ENCODE results near the genes ING3, ASB15 and TMEM229A.

DNA sequence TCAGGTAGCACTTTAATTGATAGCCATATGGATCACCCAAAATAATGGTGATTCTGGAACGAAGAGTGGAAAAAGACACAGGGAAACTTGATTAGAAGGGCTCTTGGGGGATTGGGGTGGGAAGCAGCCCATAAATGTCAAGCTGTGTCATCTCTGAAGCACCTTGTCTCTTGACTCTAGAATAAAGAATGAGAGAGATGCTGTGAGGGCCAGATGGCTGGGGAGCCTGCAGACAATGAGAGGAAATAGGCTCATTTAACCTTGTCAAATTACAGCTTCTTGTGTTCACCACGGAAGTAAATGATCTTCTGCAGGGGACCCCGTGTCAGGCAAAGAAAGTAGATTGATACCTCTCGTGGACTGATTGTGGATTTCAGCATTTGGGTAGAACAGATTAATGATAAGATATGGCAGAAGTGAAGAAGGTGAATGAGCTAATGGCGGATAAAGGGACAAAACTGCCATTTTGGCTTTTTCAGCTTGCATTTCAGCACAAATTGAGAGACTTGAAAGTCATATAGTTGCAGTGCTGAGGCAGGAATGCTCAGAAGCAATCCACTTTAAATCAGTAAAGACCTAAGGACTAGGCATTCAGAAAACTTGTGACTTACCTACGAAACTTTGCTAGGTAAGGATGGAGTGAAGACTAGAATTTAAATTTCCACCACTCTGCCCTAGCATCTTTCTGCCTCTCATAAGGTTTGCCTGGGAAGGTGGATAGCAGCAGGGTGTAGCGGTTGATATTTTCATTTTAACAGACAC, 159.5 kb downstream of the ST7 start:
- RRBS, result no CpG with 5 or more reads among the region's 7 CpGs

GRCh38 chr7:117478889-117479260, 950 bp upstream of the CFTR start:
- RRBS, result no CpG with 5 or more reads among the region's 11 CpGs

DNA sequence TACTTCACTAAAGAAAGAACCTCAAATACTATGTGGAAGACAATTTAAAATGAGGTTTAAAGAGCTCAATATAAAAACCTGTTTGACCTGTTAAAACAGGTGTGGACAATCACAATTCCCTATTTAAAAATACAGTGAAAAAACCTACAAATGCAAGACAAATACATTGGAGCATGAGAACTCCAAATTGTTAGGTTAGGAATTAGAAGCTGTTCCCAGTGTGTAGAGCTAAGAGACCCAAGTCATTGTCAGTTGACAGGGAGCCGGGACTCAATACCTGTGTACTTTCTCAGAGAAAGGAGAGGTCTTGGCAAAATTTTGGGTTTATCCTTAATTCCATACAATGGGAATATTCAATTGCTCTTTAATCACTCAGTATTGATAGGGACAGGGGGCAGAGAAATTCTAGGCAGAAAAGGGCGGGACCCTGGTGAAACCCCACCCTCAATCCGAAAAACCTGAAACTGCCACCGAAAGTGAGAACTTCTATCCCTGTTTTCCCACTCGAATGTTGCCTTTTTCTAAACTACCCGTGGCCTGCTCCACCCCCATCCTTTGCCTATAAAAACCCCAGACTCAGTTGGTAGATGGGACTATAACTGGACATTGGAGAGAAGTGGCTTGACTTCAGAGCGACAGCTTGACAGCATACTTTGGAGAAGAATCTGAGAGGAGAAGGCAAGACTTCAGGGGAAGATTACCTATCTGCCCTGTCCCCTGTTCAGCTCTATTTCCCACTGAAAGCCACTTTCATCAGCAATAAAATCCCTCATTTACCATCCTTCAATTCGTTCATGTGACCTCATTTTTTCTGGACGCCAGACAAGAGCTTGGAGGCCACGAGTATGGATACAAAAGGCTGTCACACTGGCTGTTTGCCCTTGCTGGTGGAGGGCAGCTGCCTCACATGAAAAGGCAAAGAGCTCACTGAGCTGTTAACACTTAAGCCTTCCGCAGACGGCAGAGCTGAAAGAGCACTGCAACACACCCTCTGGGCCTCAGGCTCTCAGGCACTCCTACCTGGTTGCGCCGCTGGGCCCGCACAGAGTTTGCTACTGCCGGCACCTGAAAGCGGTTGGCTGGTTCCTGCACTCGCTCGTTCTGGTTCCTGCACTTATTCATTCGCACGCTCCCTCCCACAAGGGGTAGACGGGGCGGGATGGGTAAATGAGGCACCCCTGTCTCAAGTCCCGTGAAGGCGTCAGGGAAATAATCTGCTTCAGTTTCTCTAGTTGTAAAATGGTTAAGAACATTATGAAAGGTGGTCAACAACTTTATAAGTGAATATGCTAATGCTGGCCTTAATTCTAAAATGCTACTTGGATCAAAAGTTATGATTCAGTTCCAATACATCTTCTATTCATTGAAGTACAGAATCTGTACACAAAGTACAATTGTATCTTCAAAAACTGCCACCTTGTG, 193.3 kb downstream of the CFTR start:
- RRBS, result no CpG with 5 or more reads among the region's 25 CpGs

DNA sequence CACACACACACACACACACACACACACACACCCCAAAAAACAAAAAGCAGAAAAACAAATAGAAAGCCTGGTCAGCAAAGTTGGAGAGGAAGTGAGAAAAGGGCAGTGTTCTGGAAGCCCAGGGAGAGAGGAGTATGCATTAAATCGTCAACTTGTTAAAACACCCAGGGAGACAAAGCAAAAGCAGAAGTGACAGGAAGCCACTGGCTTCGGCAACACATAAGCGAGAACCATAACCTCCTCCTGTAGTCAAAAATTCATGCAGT, 99.6 kb downstream of the CTTNBP2 start:
- RRBS, result no CpG with 5 or more reads among the region's 3 CpGs

DNA sequence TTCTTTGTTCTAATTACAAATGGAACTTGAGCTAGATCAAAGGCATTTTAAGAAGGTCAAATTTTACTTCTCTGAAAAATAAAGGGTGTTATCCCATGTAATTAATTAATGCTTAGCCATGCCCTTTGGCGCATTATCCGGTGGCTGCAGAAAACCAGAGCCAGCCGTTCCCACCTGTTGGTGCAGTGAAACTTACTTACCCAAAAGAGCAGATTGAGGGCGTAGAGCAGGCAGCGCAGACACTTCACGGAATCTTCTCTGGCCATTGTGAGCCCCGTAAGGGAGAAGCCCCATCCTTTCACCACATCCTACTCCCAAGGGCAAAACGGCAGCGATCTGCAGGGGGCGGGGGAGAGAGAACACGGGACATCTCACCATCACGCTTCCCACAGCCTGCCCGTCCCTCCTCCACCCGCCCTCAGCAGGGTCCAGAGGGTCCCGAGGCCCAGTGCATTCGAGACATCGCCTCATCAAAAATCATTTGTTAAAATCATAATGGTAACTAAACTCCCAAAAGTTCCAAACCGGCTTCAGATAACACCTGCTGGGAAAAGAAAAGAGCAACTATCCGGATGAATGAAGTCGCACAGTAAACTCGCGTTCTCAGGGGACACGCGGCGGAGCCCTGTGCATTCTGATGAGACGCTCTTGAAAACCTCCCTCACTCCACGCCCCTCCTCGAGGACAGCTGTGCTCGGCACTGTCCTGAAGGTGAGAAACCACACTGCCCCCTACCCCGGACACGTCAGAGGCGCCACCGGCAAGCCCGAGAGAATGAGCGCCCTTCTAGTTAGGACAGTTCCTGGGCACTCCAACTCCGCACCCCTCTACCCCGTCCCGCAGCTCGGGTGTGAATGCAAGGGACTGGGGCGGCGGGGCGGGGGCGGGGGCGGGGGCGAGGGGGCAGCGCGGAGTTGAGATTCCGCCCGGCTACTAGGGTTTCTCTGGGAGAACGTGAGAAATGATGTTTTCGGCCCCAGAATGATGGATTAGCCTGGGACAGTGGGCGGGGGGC, 1.1 kb downstream of the TSPAN12 start:
- RRBS, result 12% methylated on average over 3 of the region's 52 CpGs

GRCh38 chr7:120950120-120951526, at the start of gene ING3:
TSS of gene ING3 (plus strand) at chr7:120950777.
- RRBS, result under 1% methylated on average over 14 of the region's 85 CpGs

DNA sequence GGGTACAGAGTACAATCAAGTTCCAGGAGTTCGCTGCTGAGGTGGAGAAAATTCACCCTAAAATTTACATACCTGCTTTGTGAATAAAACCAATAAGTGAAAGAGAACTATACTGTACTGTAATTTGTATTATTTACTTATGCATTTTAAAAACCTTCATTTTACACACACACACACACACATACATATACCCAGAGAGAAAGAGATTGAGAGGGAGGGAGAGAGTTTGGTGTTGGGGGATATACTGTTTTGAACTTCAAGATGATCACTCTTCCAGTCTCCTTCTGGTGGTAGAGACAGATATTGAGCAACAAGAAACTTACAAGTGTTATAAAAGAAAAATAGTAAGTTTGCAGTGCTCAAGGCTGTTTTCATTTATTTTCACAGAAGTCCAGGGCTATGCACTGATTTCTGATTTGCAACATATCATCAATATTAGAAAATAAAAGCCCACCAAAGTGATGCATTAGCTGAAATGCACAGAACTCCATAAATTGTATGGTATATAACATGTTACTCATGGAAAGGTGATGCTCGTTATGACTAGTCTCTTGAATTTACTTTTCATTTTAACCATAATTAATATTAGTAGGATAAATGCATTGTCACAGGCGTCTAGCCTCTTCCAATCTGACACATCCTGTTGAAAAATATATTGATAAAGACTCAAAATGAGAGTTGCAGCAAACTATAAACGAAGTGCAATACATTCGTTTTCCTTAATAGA, 92.2 kb downstream of the CPED1 start:
- RRBS, result no CpG with 5 or more reads among the region's 5 CpGs

DNA sequence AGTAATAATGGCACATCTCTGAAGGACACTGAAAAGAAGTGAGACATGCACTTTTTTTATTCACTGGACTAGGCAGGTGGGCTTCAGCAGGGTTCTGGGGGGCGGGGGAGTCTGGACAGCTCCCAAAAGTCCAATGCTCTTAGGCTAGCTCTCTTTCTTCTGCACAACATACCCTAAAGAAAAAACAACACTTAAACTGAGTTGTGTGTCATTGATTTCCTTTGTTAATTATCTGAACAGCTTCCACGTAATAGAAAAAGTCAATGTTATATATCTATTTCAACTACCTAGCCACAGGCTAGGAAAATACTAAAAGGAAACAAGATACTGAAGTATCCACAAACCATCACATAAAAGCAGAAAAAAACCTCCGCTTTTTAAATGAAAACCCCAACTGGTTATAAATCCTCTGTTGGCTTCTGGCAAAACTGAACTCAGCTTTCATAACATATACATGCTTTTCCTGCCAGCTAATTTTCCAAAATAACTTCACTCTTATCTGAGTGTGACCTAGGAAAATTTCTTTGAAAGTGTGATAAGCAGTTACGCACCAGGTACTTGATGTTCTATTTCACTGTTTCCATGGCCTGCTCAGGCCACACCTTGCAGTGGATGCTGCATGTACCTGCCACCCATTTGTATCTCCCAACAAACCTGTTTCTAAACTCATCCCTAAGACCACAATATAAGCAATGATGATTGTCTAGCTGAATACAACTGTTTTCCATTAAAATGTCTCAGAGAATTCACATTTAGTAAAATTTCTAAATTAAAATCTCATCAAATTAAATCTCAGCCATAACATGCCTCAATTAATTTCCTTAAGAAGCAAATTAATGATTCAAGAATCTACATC, 11.9 kb downstream of the FAM3C start:
- RRBS, result no CpG with 5 or more reads among the region's 4 CpGs

GRCh38 chr7:121396490-121396787, 331 bp upstream of the FAM3C start:
- RRBS, result under 1% methylated on average over 9 of the region's 16 CpGs

DNA sequence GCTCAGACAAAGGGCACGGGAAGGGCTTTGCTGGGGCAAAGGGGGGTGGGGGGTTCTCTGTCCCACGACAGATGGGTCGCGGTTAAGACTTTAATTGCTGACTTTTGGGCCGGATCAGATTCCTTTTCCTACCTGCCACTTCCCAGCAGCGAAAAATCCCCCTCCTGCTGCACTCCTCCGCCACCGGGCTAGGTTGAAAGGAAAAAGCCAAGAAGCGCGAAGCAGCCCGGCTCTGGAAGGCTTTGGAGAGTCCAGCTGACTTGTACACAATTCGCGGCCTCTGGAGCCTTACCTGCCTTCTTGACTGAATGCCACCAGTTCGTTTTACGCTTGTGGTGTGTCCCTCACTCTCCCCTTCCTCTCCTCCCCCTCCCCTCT, 2.6 kb upstream of the FEZF1 start:
- RRBS, result 88% methylated on average over 3 of the region's 15 CpGs

DNA sequence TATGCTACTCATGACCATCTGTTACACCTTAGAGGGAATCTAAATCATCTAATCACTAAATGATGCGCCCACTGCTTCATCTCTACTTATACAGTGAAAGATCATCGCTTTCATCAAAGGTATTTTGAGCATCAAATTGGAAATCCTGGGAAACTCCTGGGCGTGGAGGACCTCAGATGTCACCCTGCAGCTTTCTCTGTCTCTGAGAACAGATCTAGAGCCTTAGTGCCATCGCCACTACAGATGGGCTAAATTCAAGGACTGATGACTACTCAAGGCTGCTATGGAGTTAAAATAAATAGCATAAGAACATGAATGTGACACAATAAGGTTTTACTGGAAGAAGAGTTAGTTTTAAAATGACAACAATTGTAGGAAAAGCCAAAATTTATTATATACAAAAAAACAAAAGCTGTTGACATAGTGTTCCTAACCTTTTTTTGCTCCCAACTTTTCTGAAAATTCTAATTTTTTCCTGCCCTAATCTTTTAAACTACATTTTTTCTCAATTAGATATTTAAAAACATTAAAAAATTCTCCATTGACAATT, 74.3 kb upstream of the FEZF1 start:
- RRBS, result no CpG with 5 or more reads among the region's 4 CpGs

DNA sequence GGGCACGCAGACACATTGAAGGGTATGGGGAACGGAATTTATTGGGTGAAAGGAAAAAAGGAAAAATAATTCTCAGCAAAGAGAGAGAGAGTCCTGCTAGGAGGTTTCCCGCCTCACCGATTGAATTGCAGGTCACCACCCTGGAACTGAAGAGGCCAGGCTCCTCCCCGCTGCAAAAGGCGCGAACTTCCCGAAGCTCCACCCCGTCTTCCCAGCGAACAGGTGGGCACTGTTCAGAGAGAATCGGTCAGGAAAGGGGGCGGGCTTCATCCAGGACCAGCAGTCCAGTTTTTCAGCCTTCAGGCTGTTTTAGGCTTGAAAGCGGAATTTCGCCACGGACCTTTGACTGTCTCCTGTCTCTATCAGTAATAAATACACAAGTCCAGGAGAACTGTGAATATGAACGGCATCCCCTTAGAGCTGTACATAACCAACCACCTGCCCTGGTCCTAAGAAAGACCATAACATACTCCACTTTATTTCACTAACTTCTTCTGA, 27.4 kb upstream of the CADPS2 start:
- RRBS, result no CpG with 5 or more reads among the region's 16 CpGs

DNA sequence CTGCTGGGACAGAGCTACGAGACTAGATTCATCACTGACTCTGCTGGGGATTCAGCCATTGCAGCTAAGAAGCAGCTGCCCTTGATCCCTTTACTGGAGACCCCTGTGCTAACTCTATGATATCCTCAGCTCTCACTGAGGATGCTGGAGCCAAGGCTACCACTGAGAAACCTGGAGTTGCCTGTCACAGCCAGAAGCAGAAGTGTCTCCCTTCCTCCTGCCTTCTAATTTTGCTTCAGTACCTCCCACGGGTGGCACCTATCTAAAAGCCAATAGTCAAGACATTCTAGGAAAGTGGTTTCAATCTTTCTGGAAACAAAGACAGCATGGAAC, 126.6 kb downstream of the IQUB start:
- RRBS, result no CpG with 5 or more reads among the region's 2 CpGs

DNA sequence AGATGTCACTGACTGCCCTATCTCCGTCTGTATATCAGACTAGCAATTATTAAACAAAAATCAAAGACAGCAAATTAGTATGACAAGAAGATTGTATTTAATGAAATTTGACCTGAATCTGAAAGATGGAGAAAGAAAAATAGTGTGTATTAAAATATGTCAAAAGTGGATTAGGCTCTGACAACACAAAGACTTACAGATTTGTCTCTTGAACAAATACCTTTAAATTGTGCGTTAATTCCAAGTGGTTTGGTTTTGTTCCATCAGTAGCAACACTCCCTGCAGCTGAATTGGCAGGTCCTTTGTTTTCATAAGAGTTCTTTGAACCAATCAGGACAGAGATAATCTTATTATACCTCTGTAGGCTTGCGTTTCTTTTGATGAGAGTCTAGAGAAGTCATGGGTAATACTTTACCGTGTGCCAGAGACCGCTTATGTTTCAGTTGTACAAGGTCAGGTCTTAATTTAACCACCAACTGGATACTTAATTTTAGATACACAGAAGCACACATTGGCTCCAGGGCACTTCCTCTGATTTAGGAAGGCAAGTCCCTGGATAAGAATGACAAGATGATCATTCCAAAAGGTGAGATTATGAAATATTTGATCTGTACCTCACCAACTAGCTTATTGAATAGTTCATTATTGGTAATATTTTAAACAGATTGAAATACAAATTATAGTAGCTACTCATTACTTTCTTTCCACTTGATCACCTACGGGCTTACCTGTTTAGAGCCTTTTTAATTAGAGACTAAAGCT, at the start of gene ASB15:
ASB15 (plus strand) TSS at position 493 of the 762 bp plus-strand sequence.
- RRBS, result no CpG with 5 or more reads among the region's 6 CpGs

- RRBS, result no CpG with 5 or more reads among the region's 4 CpGs
Measured at GRCh38 chr7:123609135-123609830, 7.7 kb downstream of the ASB15 start.

DNA sequence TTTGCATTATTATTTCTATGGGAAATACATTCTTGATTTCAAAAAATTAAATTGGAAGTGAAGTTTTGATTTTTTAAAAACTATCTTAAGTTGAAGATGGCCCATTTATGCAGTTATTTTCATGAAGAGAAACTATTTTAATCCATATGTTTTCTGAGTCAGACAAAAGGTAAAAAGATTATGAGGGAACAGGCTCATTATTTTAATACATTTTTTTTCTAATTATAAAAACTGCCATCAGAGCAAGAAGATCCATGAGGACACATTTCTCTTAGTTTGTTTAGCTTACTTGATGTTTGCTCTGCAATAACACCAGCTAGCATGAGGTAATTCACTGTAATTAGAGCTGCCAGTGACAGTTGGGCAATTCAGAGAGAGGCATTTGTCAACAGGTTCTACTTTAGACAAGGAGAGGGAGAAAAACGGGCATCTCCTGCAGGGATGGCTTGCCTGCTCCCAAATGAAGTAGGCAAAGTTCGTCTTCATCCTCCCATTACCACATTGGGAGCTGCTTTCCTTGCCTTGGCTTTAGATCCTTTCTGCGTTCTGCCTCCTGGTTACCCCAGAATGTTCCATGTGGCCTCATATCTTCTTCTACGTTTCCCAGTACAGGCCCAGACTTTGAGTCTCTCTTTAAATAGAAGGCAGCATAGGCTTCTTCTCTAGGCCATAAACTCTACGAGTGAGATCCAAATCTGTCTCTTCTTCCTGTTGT, 21.0 kb downstream of the ASB15 start:
- RRBS, result no CpG with 5 or more reads among the region's 5 CpGs

DNA sequence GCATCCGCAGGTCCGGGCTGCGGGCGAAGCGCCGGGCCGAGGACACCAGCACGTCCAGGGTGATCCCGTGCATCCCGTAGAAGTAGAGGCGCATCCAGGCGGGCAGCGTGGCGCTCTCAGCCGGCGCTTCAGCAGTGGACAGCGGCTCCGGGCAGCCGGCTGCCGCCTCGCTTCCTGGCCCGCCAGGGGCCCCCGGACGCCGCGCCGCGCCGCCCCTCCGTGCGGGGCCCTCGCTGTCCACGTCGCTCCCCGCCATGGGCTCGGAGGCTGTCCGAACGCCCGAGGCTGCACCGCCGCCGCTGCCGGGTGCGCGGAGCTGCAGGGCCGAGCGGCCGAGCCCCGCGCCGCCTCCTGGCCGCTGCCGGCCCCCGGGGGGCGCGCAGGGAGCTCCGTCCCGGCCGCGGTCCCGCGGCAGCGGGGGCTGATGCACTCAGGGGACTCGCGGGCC, at the start of gene TMEM229A:
TMEM229A (minus strand) TSS at position 320 of the 448 bp plus-strand sequence.
- RRBS, result 85% methylated on average over 27 of the region's 65 CpGs

GRCh38 chr7:127251463-127252670, 874 bp downstream of the GRM8 start:
- RRBS, result 65% methylated on average over 19 of the region's 91 CpGs

All from NB4 (cell line).